Right atrium auricular region (tissue), 2 donors: Measurements from ENCODE around the gene SETBP1.

DNA sequence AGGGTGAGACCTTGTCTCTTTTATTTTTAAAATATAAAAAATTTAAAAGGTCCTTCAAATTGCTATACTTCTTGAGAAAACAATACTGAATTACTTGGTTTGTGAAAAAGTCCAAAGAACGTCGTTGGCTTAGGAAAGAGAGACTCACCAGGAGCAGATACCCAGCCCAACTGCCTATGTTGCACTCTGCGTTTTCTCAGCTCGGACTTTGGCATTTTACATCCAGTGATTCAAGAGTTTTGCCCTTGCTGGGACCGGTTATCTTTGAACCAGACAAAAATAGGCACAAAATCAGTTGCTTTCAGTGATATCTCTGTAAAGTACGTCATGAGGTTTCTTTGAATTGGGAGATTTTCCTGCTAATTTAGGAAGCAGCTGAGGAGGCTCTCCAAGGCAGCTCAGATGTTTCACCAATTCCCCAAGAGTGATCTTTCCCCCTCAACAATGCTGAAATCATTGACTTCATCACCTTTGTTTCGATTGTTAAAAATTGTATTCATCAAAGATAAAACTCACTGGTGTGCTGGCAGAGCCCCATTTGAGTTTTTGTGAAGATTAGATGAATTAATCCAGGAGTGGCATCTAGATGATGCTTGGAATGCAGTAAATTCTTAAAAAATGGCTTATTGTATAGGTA lies 29.3 kb downstream of the FHOD3 start:
- PRO-cap = no peak
- RAMPAGE, long total RNA, 2 experiments = no peak in any of the 2 experiments

DNA sequence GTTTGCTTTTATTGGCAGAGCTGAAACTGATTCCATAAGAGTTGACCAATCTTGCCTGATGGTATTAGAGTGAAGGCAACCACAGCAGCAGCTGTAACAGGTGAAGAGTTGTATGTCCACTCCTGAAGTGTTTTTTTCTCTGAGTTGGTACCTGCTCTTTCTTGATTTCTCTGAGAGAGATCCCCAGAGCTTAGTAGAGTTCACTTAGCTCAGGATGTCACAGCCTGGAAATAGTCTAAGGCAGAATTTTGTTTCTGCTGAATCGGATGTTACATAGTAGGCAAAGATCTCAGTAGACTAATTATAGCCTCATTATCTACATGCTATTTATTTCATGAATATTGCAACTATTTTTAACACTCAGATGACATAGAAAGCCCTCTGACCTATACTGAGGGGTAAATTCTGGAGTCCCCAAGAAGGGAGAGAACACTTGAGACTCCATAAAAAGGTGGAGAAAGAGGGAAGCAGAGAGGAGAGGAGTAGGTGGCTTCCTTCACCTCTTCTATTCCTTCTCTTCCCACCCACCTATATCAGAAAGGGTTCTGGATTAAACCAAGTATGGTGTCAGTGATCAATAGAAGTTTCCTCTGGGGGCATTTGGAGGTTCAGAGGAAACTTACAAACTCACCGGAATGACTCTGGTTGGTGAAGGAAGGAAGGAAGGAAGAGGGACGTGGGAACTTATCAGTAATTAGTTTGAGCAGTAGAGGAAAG lies 160.2 kb downstream of the FHOD3 start:
- PRO-cap = unidirectional peak, minus-strand start at position 219 of the sequence
- RAMPAGE, long total RNA, 2 experiments = no peak in any of the 2 experiments

- PRO-cap = unidirectional peak, minus-strand start at chr18:36628935
- RAMPAGE, long total RNA, 2 experiments = no peak in any of the 2 experiments
These were observed 200.0 kb downstream of the TPGS2 start for GRCh38 chr18:36628703-36629271.

DNA sequence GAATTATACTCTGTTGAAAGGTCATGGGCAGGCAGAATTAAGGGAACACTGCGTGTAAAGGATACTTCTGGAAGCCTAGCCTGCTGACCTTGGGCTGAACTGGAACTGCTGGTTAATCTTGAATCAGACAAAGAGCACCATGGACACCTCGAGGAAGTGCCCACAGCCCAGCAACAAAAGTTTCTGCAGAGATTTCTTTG lies 2134.4 kb upstream of the PIK3C3 start:
- PRO-cap = no peak
- RAMPAGE, long total RNA, 2 experiments = no peak in any of the 2 experiments

GRCh38 chr18:42339382-42339682 lies 384.3 kb downstream of the PIK3C3 start:
- PRO-cap = no peak
- RAMPAGE, long total RNA, 2 experiments = no peak in any of the 2 experiments

- PRO-cap = no peak
- RAMPAGE, long total RNA, 2 experiments = no peak in any of the 2 experiments
These were observed 500.8 kb downstream of the RIT2 start for GRCh38 chr18:42614662-42615125.

DNA sequence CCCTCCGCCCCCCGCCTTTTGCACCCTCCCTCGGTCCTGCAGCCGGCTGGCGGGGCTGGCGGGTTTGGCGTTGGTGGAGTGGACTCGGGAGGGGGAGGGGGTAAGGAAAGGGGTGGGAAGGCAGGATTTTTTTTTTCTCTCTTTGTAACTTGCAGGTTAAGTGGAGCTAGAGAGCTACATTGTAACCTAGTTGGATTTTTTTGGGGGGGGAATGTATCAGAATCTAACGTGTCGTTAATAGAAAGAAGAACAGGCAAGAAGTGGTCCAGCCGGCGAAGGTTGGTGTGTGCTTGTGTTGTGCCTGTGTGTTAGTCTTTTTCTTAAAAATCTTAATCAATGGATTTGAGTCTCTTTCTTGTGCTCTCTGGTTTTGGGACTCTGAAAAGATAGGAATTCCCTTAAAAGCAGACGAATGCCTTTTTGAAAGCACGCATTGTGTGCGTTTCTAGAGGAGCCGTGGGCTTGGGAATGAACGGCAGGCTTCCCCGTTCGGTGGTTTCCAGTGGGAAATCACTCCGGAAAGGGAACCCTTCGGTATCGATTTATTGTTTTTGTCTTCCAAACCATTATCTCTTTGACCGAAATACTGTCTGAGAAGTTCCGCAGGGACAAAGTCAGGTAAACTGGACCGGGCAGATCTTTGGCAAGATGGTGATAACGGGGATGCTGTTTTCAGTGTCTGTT lies at the start of gene SETBP1:
TSS of gene SETBP1 (plus strand) at position 145 of the 684 bp plus-strand sequence.
- PRO-cap = bidirectional peak, plus-strand start at position 145 of the sequence, minus-strand start outside the sequence
- RAMPAGE, long total RNA, 2 experiments = start-site peak on the plus strand in 2 of 2 experiments, centred at positions 229 to 325 of the sequence, 29 to 35 reads per replicate

DNA sequence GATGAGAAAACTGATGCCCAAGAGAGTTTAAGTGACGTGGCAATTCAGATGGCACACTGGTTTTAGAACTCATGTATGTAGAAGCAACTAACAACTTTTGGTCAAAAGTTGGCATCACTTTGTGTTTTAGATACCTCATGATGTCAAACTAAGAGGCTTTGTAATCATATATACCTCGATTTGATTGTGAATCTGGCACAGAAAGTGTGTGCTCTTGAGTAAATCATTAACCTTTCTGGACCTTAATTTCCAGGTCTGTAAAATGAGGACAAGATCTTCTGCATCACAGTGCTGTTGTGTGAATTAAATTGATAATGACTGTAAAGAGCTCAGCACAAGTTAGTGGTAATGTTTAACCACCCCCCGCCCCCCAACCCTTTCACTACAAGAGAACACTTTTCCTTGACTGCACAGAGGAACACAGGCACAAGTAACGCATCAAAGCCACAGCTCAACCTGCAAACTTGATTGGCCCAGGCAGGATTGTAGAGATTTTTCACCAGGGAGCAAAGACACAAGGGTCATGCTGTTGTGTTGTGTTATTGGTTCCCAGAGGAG lies 10.4 kb downstream of the SETBP1 start:
- PRO-cap = no peak
- RAMPAGE, long total RNA, 2 experiments = no peak in any of the 2 experiments

DNA sequence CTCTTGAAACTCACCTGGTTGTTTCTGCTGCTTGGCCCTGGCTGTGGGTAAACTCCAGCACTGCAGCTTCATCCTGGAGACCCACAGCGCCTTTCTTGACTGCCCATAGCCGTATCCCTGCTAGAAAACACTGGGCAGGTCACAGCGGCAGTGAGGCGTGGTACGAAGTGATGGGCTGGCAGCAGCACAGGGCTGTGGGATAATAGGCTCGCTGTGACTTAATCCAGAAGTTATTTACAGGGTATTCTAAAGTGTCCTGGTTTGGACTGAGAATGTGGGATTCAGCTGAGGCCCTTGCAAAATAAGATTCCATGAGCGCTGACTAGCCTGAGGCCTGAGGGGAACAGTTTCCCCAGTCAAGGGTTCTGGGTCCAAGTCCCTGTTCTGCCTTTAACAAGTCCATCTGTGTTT lies 34.5 kb downstream of the SETBP1 start:
- PRO-cap = no peak
- RAMPAGE, long total RNA, 2 experiments = no peak in any of the 2 experiments

GRCh38 chr18:45324341-45324776 lies 290.9 kb upstream of the SLC14A2 start:
- PRO-cap = no peak
- RAMPAGE, long total RNA, 2 experiments = no peak in any of the 2 experiments

DNA sequence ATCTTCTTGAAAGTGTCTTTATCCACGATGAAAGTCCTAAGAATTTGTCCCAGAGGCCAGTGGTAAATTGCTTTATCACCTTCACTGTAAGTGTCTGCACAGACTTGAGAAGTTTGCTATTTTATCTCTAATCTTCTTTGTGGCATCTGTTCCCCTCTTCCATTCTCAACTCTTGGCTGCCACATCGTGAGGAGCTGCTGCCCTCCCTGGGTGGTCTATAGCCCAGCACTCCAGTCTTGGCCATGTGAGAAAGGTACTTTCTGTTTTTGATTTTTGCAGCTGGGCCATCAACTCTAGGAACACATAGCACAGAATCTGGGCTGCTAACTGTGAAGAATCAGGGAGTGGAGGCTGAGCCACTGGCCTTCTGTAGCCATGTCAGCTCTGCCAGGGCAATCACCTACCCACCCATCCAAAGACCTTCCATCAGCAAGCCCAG lies 45.5 kb downstream of the SLC14A2 start:
- PRO-cap = no peak
- RAMPAGE, long total RNA, 2 experiments = no peak in any of the 2 experiments

GRCh38 chr18:45670249-45671015 lies 53.5 kb upstream of the SLC14A1 start:
- PRO-cap = no peak
- RAMPAGE, long total RNA, 2 experiments = no peak in any of the 2 experiments

- PRO-cap = no peak
- RAMPAGE, long total RNA, 2 experiments = no peak in any of the 2 experiments
These were observed 4.2 kb downstream of the EPG5 start for GRCh38 chr18:45962841-45963496.

DNA sequence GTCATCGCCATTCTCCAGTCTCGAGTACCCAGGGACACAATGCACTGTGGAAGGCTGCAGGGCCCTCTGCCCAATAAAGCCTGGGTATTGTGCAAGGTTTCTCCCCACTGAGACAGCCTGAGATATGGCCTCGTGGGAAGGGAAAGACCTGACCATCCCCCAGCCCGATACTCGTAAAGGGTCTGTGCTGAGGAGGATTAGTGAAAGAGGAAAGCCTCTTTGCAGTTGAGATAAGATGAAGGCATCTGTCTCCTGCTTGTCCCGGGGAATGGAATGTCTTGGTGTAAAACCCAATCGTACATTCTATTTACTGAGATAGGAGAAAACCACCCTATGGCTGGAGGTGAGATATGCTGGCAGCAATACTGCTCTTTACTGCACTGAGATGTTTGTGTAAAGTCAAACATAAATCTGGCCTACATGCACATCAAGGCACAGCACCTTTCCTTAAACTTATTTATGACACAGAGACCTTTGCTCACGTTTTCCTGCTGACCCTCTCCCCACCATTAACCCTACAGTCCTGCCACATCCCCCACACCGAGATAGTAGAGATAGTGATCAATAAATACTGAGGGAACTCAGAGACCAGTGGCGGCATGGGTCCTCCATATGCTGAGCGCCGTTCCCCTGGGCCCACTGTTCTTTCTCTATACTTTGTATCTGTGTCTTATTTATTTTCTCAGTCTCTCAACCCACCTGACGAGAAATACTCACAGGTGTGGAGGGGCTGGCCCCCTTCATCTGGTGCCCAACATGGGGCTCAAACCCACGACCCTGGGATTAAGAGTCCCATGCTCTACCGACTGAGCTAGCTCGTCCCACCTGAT lies 9.3 kb downstream of the ATP5F1A start:
- PRO-cap = no peak
- RAMPAGE, long total RNA, 2 experiments = no peak in any of the 2 experiments

- PRO-cap = no peak
- RAMPAGE, long total RNA, 2 experiments = no peak in any of the 2 experiments
These were observed 21.0 kb upstream of the C18orf25 start for GRCh38 chr18:46152858-46153183.

GRCh38 chr18:46424893-46425570 lies 91.2 kb downstream of the RNF165 start:
- PRO-cap = unidirectional peak, minus-strand start at chr18:46425136
- RAMPAGE, long total RNA, 2 experiments = no peak in any of the 2 experiments

DNA sequence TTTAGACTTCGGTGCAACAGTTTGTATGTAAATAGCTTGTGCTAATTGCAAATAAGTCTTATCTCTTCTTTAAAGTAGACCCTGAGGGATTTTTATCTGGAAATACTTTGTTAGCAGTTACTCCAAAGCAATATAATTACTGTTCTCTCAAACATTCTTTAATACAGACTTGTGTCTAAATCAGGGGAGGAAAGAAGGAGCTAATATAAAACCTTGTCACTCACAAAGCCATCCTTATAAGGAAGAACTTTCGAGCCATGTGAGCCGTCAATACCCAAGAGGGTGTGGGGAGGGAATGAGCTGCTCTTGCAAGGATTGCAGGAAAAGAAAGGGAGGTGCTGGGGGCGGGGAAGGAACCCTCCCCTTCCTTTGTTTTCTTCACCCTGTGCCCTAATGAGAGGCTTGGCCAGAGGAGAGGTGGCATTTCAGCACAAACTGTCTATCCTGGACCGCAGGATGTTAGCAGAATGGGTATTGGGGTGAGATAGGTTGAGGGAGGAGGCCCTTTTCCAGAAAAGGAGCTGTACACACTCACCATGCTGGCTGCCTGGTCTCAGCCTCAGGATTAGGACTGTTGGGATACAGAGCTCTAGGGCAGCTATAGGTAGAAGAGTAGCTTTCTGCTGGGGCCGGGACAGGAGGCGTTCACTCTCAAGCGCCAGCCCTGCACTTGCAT lies 132.4 kb downstream of the RNF165 start:
- PRO-cap = no peak
- RAMPAGE, long total RNA, 2 experiments = no peak in any of the 2 experiments

DNA sequence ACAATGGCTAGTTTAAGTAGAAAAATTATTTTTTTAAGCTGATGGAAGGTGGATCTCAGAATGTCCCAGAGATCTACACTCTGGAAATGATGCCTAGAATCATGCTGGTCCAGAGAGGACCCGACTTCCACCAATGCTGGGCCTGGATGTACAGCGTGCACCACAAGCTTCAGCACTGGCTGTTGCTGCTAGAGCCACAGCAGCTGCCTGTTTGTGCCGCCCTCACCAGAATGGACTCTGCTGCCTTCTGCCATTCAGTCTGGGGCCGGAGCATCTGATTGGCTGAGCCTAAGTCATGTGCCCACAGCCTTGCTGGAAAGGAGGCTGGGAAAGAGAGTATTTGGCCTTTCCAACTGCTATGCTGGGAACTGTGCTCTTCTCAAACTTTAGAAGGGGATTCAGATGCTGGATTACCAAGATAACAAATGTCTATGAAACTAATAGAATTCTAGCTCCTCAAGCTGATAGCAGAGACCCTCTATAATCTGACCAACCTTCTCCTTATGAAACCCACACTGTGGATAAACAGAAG lies 4.0 kb upstream of the LOXHD1 start:
- PRO-cap = no peak
- RAMPAGE, long total RNA, 2 experiments = no peak in any of the 2 experiments

DNA sequence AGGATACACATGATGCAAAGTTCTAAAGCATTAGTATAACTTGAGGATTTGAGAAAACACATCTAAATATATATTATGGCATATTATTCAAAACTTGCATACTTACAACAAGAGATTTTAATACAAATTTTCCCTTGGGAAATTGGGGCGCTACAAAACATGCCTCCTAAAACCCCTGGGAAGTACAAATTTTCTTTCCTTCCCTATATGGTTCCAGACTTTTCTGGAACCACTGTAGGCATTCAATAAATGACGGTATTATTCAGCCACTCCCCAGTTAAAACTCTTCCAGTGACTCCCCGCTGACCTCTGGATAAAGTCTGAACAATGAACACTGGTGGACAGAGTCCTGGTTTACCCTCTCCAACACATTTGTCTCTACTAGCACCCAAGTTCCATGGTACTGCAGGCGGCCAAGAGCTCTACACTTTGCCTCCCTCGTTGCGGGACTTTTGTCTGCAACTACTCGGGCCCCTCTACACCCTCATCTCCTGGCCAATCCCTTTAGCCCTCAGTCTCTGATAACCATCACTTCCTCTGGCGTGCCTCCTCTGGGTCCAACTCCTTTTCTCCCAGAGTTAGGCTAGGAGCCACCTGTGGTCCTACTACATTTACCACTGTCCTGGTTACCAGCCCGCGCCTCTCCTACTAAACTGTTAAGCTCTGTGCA lies 998 bp downstream of the HDHD2 start:
- PRO-cap = no peak
- RAMPAGE, long total RNA, 2 experiments = no peak in any of the 2 experiments

DNA sequence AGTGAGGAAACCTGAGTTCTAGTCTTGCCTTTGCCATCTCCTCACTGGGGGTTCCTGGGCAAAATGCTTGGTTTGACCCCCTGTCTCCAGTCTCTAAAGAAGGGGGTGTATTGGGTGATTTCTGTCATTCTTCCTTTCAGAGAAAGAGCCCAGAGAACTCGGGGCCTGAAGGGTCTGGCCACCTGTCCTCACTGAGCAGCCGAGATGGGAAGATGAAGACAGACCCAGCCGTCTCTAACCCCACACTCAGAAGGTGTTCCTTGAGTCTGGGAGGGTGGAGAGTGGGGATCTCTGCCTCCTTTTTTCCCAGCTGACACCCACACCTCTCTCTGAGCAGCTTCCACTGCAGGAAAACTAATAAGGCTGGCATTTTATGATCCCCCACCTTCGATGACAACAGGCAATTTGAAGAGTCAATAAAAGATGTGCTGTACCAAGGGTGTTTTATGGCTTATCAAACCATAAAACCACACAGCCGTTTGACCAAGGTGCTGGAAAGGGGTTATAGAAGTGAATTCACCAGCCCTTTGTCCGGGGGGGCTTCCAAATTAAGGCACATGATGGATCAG lies 213.8 kb downstream of the SMAD2 start:
- PRO-cap = no peak
- RAMPAGE, long total RNA, 2 experiments = no peak in any of the 2 experiments